Mesenchymal stem cell of the bone marrow (primary cell): ENCODE results near the genes GOSR1, ADAP2, RNF135 and RAB11FIP4.

GRCh38 chr17:30228561-30229467 lies 6.7 kb downstream of the SLC6A4 start:
- CAGE, long polyA plus RNA = no peak

DNA sequence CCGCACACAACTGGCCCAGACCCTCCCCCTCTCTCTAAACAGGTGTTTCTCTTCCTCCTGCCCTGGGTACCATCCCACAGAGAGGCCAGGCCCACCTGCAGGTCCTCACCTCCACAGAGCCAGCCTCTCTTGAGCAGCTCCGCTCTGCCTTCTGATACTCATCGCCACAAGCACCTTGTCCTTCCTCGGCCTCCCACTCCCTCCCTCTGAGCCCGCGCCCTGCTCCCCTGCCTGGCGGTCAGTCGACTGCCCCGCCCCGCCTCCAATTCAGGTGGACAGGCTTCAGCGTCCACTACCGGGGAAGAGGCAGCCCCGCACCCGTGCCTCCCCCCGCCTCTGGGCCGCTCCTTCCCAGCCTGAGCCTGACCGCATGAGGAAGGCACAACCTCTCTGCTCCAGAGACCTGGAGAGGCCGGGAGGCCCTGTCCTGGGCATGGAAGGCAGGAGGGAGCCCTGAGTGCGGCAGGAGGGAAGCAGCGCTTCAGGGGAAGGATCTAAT lies 2.8 kb upstream of the SLC6A4 start:
- CAGE, long polyA plus RNA = no peak

- CAGE, long polyA plus RNA = no peak
Observed at GRCh38 chr17:30248068-30249400, 13.0 kb upstream of the SLC6A4 start.

GRCh38 chr17:30384825-30385386 lies 6.2 kb downstream of the CPD start:
- CAGE, long polyA plus RNA = no peak

DNA sequence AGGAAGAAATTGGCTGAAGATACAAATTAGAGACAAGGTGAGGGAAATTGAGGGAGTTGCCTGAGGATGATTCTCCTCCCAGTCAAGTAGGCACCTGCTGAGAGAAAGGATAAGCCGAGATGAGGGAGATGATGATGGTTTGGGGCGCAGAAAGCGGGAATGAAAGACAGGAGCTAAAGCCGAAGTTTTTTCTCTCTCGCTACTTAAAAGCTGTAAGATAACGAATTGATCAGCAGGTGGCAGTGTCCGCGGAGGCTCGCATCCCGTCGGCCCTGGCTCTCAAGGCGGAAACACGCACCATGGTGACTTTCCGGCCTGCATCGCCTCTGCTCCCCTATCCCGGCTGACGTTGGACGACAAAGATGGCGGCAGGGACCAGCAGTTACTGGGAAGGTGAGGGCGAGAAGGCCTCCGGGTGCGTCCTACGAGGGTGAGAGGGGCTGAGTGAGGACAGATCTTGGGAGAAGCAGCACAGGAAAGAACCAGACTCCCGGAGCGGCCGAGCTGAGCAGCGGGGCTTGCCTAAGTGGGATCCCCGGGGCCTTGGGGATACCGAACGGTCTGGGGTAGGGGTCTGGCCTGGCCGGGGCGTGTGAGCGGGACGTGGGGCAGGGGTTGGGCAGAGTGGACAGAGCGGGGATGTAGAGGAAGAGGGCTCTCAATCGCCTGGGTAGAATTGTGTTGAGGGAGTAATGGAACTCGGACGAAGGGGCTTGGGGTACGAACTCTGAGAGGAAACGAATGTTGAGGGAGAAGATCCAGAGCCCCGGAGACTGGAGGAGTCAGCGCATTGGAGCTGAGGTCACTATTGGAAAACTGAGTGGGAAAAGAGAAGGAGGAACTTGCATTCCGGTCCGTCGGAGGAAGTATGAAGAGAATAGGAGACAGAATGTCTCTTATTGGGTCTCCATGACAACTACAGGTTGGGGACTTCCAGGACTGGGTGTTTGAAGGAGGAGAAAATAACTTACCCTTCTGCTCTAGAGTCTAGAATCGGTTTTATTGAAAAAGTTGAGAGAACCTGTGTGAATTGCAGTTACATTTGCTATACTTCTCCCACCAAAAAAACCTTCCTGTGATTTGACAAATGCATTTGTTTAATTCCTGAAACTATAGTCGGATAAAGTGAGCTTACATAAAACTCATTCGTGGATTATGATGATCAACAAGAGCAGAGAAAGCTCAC lies at the start of gene GOSR1:
TSS of gene GOSR1 (plus strand) at position 337 of the 1,186 bp plus-strand sequence.
- CAGE, long polyA plus RNA = no peak

GRCh38 chr17:30710034-30711207 lies 114.1 kb downstream of the CRLF3 start:
- CAGE, long polyA plus RNA = no peak

DNA sequence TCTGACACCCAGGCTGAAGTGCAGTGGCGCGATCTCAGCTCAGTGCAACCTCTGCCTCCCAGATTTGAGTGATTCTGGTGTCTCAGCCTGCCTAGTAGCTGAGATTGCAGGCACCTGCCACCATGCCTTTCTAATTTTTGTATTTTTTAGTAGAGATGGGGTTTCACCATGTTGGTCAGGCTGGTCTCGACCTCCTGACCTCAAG lies 27.5 kb downstream of the ATAD5 start:
- CAGE, long polyA plus RNA = no peak

DNA sequence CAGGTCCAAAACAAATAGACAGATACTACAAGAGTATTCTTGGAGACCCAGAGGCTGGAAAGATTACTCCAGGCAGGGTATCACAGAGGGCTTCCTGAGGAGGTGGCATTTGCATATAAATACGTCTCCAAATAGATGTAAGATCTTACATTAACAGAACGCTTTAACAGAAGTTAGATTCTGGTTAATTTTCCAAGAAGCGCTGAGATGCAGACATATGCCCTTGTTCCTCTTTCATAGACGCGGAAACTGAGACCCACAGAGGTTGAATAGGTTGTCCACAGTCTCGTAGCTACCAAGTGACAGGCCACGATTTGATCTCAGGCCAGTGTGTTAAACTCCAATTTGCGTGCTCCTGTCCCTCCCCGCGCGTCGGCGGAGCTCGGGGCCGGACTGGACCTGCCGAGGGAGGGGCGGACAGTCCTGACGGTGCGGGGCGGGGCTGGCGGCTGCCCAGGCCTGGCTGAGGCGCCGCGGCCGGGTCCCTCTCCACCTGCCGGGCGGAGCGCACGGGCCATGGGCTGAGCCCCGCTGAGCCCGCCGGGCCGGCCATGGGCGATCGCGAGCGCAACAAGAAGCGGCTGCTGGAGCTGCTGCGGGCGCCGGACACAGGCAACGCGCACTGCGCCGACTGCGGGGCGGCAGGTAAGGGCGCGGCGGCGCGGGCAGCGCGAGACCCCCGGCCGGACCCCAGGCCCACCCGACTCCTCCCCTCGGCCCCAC lies at the start of gene ADAP2:
TSS of gene ADAP2 (plus strand) at position 482 of the 723 bp plus-strand sequence.
- CAGE, long polyA plus RNA = no peak

DNA sequence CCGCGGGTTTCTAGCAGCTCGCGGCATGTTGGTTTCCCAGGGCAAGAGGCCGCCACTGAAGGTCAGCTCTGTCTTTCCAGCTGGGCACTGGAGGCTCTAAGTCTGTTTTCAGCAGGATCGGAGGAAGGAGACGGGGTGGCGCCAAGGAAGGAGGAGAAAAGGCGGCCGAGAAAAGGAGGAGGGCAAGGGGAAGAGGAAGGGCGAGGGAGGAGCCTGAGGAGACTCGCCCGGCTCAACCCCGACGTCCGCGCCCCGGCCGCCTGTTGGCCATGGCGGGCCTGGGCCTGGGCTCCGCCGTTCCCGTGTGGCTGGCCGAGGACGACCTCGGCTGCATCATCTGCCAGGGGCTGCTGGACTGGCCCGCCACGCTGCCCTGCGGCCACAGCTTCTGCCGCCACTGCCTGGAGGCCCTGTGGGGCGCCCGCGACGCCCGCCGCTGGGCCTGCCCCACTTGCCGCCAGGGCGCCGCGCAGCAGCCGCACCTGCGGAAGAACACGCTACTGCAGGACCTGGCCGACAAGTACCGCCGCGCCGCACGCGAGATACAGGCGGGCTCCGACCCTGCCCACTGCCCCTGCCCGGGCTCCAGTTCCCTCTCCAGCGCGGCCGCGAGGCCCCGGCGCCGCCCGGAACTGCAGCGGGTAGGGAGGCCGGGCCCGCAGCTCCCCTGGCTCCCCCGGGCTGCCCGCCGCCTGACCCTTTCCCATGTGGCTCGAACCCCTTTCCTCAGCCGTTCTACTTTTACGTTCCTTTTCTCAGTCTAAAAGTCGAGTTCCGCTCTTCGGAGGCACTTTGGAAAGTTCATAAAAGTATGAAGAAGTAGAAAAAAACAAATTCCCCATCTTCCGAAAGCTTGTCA lies at the start of gene RNF135:
TSS of gene RNF135 (plus strand) at position 235 of the 859 bp plus-strand sequence.
- CAGE, long polyA plus RNA = no peak

- CAGE, long polyA plus RNA = no peak
Observed at GRCh38 chr17:31232487-31233257, 64.4 kb downstream of the OMG start.

- CAGE, long polyA plus RNA = no peak
Observed at GRCh38 chr17:31352151-31352489, 30.7 kb upstream of the EVI2A start.

DNA sequence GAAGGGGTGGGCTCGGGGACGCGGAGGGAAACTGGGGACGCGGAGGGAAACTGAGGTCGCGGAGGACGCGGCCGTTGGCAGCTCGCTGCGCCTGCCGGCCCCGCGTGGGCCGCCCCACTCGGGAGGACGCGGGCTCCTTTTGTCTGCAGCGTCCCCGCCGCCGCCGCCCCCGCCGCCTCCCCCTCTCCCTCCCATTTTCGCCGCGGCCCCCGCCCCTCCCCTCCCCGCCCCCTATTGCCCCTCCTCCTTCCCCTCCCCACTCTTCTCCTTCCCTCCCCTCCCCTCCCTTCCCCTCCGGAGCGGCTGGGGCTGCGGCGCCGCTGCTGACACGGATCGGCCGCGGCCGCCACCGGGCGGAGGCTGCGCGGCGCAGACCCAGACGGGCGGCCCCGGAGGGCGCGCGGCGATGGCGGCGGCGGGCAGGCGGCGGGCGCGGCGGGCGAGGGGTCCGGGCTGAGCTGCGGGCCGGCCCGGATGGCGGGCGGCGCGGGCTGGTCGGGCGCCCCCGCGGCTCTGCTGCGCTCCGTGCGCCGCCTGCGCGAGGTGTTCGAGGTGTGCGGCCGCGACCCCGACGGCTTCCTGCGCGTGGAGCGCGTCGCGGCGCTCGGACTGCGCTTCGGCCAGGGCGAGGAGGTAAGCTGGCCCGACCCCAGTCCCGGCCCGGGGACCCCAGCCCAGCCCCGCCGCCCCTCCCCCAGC lies at the start of gene RAB11FIP4:
TSS of gene RAB11FIP4 (plus strand) at position 297 of the 699 bp plus-strand sequence.
- CAGE, long polyA plus RNA = no peak

GRCh38 chr17:31392196-31392643 lies 745 bp downstream of the RAB11FIP4 start:
- CAGE, long polyA plus RNA = no peak

DNA sequence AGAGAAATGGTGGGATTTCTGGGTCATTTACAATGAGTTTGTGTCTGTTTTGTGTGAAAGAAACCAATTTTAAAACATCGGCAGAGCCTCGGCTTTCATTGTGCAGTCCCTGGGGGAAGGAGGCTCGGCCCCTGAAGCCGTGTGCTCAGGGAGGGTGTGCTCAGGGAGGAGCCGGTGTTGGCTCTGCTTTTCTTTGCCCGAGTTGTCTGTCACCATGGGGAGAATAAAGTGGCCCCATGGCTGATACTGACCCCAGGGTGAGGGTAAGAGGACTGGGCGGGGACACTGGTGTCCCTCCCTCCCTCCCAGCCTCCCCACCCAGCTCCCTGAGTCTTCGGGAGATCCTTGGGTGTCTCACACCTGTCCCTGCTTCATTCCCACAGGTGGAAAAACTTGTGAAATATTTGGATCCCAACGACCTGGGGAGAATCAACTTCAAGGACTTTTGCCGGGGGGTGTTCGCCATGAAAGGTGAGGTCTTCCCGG lies 40.0 kb downstream of the RAB11FIP4 start:
- CAGE, long polyA plus RNA = no peak

GRCh38 chr17:31479930-31480592 lies 88.6 kb downstream of the RAB11FIP4 start:
- CAGE, long polyA plus RNA = no peak

- CAGE, long polyA plus RNA = no peak
Observed at GRCh38 chr17:31524264-31525347, 133.1 kb downstream of the RAB11FIP4 start.

- CAGE, long polyA plus RNA = no peak
Observed at GRCh38 chr17:31525348-31525956, 134.0 kb downstream of the RAB11FIP4 start.

GRCh38 chr17:31549367-31550347 lies 158.2 kb downstream of the RAB11FIP4 start:
- CAGE, long polyA plus RNA = no peak

DNA sequence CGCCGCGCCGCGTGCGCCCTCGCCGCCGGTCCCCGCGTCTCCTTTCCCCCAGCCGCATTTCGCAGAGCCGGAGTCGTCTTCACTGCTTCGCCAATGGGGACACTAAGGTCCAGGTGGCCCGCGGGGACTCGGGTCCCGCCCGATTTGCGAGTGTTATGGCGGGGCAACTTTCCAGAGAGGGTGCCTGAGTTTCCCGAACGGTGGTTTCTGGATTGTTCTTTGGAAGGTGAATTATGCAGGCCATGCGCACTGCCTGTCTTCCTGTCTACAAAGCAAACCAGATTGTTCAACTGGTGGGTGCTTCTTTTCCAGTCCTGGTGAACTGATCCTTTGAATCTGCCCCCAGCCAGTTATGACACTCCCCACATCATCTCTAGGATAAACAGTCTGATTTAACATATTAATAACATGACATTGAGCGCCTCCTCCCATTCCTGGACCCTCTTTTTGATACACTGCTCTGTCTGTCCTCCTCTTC lies 158.9 kb downstream of the RAB11FIP4 start:
- CAGE, long polyA plus RNA = no peak

DNA sequence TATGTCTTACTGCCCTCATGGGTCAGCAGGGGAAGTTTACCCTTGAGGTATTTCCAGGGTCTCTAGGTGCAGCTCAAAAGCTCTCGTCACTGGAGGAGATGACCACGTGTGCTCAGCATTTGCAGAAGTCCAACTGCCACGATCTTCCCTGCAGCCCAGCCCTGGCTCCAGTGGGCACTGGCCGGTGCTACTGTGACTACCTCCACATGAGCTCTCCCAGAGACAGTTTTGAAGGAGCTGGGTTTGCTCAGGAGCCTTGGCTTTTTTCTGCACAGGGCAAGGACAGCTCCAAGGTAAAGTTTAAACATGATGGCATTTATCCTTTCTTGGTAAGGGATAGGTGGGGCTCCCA lies 186.1 kb downstream of the RAB11FIP4 start:
- CAGE, long polyA plus RNA = no peak